ENCODE data around the genes PTRHD1, DNAJC27 and RAB10.

DNA sequence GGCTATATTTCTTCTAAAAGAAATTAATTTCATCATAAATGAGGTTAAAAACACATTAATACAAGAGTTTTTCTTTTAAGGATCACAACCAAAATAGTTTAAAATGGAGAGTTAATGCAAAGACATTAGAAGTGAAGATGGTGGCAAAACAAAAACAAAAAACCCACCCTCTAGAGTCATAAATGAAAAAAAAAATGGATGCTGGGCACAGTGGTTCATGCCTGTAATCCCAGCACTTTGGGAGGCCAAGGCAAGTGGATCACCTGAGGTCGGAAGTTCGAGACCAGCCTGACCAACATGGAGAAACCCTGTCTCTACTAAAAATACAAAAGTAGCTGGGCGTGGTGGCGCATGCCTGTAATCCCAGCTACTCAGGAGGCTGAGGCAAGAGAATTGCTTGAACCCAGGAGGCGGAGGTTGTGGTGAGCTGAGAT lies 45.5 kb downstream of the PTRHD1 start:
- PRO-cap, 3 experiments = no peak in any of the 3 experiments
- RAMPAGE, long total RNA, 2 experiments = no peak in any of the 2 experiments
- RRBS = no CpG with 5 or more reads among the region's 5 CpGs

- PRO-cap, 3 experiments = no peak in any of the 3 experiments
- RAMPAGE, long total RNA, 2 experiments = no peak in any of the 2 experiments
- RRBS = no CpG with 5 or more reads among the region's 1 CpG
Observed at GRCh38 chr2:24762431-24762891, 30.7 kb downstream of the PTRHD1 start.

DNA sequence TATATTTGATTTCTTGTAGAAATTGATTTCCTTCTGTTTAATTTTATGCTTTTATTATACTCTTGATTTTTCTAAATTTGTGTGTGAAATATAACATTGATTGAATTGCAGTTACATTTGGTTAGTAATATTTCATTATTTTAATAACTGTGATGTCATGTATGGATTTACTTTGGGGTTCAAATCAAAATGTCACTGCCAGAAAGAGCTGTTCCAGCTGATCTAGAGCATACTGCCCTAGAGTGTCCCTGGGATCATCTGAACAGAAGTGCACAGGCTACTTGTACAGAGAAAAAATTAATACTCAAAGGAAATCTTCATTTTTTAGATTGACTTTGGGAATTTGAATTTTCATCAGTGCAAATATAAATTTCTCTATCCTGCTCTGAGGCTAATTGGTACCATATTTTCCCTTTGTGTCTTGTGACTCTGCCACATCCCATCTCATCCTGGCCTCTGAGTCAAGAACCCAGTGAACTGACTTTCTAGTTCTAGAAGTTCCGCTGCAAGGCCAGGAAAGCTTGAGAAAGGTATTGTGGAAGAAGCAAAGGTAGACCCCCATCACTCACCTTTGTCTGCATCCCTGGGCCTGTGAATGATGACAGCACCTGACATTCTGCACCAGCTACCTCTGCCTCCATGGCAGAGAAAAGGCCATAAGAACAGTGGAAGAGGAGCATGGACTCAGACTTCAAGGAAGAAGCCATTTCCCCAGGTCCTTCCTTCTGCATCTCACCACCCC lies 23.7 kb downstream of the PTRHD1 start:
- PRO-cap, 3 experiments = no peak in any of the 3 experiments
- RAMPAGE, long total RNA, 2 experiments = no peak in any of the 2 experiments
- RRBS = no CpG with 5 or more reads among the region's 1 CpG

- PRO-cap, 3 experiments = no peak in any of the 3 experiments
- RAMPAGE, long total RNA, 2 experiments = no peak in any of the 2 experiments
- RRBS = no CpG with 5 or more reads among the region's 8 CpGs
Observed at GRCh38 chr2:24785703-24786397, 7.3 kb downstream of the PTRHD1 start.

GRCh38 chr2:24792621-24793791 lies at the start of gene PTRHD1:
Gene PTRHD1, minus strand, starts transcription at chr2:24793391.
- PRO-cap, 3 experiments = peak in 3 of 3 experiments; most common plus-strand start chr2:24793154 (in 2); most common minus-strand start chr2:24793071 (in 3)
- RAMPAGE, long total RNA, 2 experiments = start-site peak on the plus strand in 1 of 2 experiments, at chr2:24793143-24793687 at its widest, 21 to 338 reads per replicate; start-site peak on the minus strand in 2 of 2 experiments, at chr2:24793001-24793391 at its widest, 186 to 750 reads per replicate
- RRBS = 1% methylated on average over 29 of the region's 80 CpGs

- PRO-cap, 3 experiments = peak in 3 of 3 experiments; most common plus-strand start chr2:24861748 (in 2); most common minus-strand start chr2:24861658 (in 3)
- RAMPAGE, long total RNA, 2 experiments = no peak in any of the 2 experiments
- RRBS = no CpG with 5 or more reads among the region's 12 CpGs
Observed at GRCh38 chr2:24861286-24861988, 58.6 kb downstream of the ADCY3 start.

DNA sequence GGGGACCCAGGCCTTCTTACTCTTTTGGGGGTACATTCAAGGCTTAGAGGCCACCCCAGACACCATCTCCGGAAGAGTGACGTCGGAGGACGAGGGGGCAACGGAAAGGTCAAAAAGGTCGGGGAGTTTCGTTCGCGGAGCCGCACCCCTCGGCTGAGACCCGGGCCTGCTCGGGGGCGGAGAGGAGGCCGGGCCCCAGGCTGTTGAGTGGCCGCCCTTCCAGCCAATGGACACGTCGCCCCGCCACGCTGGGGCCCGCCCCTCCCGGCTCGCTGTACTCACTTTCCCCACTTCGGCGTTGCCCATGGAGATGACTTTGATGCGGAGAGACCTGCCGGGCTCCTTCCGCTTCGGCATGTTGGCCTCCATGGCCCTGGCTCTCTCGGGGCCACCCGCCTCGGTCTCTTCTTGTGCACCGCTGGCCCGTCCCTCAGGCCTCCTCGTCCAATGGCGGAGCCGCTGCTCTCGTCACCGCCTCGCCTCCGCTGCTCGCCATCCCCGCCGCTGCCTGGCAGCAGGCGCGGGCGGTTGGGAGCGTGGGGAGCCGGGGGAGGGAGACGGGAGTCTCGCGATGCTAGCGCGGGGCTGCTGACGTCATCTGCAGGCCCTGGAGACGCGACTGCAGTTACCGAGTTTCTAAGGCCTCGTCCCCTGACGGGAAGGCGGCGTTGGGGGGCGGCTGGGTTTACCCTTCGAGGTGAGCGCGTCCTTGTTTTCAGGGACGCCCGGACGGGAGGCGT lies at the start of gene DNAJC27:
TSS of gene DNAJC27 (minus strand) at position 420 of the 740 bp plus-strand sequence.
- PRO-cap, 3 experiments = peak in 3 of 3 experiments; most common plus-strand start position 654 of the sequence (in 3); most common minus-strand start position 168 of the sequence (in 3)
- RAMPAGE, long total RNA, 2 experiments = start-site peak on the plus strand in 1 of 2 experiments, centred at position 606 of the sequence, 30 reads per replicate; start-site peak on the minus strand in 2 of 2 experiments, centred at positions 173 to 526 of the sequence, 53 to 911 reads per replicate
- RRBS = 1% methylated on average over 19 of the region's 70 CpGs

DNA sequence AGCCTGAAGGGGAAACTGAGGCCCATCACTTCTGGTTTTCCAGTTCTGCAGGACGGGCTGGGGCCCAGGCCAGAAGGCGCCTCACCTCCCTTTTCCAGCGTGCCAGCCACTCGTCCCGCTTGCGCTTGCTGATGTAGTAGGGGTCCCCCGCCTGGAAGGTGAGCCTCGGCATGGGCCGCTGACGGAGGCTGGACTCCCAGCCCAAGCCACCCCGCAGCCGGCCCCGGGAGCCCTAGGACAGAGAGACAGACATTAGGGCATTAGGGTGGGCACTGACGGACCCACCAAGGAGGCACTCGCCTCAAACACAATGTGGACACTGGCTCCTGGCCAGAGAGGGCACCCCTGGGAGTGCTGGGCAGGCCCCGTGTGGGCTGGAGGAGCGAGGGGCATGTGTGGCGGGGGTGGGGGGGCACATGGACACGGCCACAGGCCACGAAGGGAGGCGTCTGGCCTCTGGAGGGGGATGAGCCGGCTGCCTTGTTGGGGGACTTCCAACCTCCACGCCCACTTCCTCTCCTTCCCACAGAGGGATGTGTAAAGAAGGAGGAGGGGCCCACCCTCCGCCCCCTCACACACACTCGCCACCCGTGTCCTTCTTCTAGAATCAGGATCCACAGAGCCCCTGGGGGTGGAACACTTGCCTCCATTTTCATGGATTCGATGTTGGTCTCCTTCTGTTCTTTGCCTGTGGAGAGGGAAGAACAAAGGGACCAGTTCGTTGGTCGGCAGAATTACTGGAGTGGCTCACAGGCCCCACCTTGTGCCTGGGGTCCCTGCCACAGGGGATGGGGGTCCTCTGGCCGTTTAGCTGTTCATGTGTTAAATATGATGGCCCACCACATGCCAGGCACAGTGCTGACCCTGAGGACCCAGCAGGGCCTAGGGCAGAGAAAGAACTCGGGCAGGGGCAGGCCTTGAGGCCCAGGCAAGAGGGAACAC lies 66.6 kb downstream of the DNMT3A start:
- PRO-cap, 3 experiments = no peak in any of the 3 experiments
- RAMPAGE, long total RNA, 2 experiments = no peak in any of the 2 experiments
- RRBS = no CpG with 5 or more reads among the region's 31 CpGs

DNA sequence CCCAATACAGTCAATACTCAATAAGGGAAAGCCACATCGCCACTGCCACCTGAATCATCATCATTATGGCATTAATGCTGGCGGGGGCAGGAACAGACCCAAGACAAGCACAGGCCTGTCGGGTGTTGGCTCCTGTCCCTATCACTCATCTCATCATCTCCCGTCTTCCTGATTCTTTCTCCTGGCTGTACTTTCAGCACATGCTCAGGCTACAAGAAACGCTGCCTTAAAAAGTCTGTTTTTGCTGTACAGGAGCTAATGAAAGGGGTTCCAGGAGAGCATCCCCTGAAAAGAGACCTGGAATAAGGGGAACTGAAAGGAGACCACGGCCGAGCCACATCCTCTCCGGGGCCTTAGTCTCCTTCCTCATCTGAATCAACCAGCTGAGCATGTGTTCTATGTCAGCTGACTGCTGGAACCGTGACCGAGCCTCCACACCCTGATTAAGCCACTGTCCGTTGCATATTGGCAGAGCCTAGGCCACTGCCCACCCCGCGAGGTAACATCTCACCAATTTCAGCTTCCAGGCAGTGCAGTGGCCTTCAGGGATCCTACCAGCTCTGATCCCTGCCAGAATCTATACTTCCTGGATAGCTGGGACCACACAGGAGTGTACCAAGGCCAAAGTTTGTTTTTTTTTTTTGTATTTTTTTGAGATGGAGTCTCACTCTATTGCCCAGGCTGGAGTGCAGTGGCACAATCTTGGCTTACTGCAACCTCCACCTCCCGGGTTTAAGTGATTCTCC lies 62.5 kb downstream of the DNMT3A start:
- PRO-cap, 3 experiments = peak in 1 of 3 experiments; most common minus-strand start position 372 of the sequence (in 1)
- RAMPAGE, long total RNA, 2 experiments = no peak in any of the 2 experiments
- RRBS = no CpG with 5 or more reads among the region's 14 CpGs

DNA sequence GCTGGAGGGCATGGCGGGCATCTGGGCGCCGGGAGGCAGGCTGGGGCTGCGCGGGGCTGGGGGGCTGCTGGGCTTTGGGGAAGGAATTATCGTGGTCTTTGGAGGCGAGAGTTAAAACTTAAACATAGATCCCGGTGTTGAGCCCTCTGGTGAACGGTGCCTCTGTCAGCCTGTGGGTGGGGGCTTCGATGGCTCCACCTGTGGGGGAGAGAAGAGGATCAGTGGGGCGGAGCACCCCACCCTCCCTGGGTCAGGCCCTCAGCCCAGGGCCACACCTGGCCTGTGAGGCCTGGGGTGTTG lies 27.8 kb downstream of the DNMT3A start:
- PRO-cap, 3 experiments = no peak in any of the 3 experiments
- RAMPAGE, long total RNA, 2 experiments = no peak in any of the 2 experiments
- RRBS = 92% methylated on average over 7 of the region's 11 CpGs

GRCh38 chr2:25339627-25340092 lies 2.1 kb downstream of the DNMT3A start:
- PRO-cap, 3 experiments = peak in 1 of 3 experiments; most common plus-strand start chr2:25339953 (in 1)
- RAMPAGE, long total RNA, 2 experiments = no peak in any of the 2 experiments
- RRBS = no CpG with 5 or more reads among the region's 15 CpGs

DNA sequence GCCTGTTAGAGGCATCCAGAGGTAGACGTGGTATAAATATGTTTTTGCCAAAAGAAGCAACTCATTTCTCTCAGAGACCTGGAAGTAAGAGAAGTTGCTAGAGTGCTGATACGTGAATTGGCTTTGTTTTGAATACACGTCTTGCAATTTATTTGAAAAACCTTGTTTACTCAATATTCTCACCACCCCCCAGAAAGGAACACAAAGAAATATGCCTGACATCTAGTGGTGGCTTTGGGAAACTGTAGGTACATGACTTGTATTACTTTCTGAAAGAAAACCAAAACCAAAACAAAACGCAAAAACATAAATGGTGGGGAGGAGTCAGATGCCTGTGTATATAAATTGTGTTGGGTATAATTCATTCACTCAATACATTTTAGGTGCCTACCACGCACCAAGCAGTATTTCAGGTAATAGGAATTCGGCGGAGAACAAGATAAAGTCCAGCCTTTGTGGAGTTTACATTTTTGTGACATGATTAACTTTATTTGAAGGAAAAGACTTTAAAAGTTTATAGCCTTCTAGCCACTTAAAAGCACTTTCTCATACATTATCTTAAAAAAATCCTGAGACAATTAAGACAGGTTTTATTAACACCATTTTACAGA lies 151.2 kb downstream of the DTNB start:
- PRO-cap, 3 experiments = peak in 2 of 3 experiments; most common minus-strand start position 125 of the sequence (in 2)
- RAMPAGE, long total RNA, 2 experiments = no peak in any of the 2 experiments
- RRBS = no CpG with 5 or more reads among the region's 7 CpGs

DNA sequence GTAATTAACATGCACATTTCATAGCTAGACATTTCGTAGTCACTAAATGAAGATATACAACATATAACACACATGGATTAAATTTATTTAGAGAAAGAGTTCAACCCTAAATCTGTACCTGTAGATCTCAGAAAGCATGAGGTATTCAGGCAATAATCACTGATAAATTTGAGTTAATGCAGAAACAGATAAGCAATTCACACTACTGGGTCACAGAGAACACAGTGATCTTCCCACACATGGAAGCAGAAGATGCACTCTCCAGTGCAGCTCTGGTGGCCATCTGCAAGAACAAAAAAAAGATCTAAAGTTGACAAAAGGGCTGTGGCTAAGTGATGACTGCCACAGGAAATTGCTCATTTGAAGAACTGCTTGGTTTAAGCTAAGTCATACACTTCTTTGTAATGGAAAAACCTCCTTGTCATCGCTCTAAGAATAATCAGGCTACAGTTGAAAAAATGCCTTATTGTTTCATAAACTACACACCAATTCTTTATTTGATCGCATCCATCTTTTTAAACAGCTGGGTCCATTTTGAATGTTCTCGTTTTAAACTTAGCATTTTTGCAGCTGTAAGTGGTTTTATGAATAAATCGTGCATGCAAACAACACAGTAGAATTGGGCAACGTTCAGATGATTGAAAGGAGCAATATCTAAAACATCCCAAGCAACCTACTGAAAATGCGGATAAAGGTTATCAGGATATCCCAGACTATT lies 115.1 kb downstream of the DTNB start:
- PRO-cap, 3 experiments = no peak in any of the 3 experiments
- RAMPAGE, long total RNA, 2 experiments = no peak in any of the 2 experiments
- RRBS = no CpG with 5 or more reads among the region's 7 CpGs

- PRO-cap, 3 experiments = no peak in any of the 3 experiments
- RAMPAGE, long total RNA, 2 experiments = no peak in any of the 2 experiments
- RRBS = no CpG with 5 or more reads among the region's 5 CpGs
Observed at GRCh38 chr2:25740379-25741249, 67.2 kb upstream of the DTNB start.

- PRO-cap, 3 experiments = peak in 1 of 3 experiments; most common minus-strand start chr2:25741615 (in 1)
- RAMPAGE, long total RNA, 2 experiments = no peak in any of the 2 experiments
- RRBS = no CpG with 5 or more reads among the region's 15 CpGs
Observed at GRCh38 chr2:25741250-25742447, 68.3 kb upstream of the DTNB start.

- PRO-cap, 3 experiments = no peak in any of the 3 experiments
- RAMPAGE, long total RNA, 2 experiments = no peak in any of the 2 experiments
- RRBS = no CpG with 5 or more reads among the region's 4 CpGs
Observed at GRCh38 chr2:25867611-25868226, 10.6 kb downstream of the ASXL2 start.

- PRO-cap, 3 experiments = no peak in any of the 3 experiments
- RAMPAGE, long total RNA, 2 experiments = no peak in any of the 2 experiments
- RRBS = 93% methylated on average over 3 of the region's 9 CpGs
Observed at GRCh38 chr2:26002659-26003307, 20.5 kb upstream of the KIF3C start.

DNA sequence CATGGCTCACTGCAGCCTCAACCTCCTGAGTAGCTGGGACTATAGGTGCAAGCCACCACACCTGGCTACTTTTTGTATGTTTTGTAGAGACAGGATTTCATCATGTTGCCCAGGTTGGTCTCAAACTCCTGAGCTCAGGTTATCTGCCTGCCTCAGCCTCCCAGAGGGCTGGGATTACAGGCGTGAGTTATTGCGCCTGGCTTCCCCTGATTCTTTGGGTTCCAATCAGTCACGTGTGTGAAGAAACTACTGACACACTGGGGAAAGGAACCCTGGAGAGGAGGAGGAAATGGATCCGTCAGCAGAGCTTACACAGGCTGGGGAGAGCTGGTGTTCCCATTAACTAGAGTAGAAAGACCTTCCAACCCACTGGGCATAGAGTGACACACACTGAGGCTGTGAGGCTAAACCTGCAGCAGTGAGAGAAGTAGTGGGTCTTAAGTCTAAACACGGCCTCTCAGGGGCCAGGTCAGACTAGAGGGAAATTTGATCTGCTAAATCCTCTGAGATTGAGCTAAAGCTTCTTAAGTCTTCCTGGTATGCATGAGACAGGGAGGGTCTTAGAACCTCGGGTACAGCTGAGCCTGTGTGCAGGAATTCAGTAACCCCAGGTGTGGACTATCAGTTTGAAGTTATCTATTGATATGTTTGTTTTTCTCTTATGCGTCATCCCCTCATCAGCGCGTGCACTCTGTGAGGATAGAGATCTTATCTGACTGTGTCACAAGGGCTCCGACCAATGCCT lies 22.1 kb upstream of the RAB10 start:
- PRO-cap, 3 experiments = no peak in any of the 3 experiments
- RAMPAGE, long total RNA, 2 experiments = no peak in any of the 2 experiments
- RRBS = no CpG with 5 or more reads among the region's 10 CpGs

- PRO-cap, 3 experiments = peak in 3 of 3 experiments; most common plus-strand start chr2:26033953 (in 3); most common minus-strand start chr2:26033957 (in 1)
- RAMPAGE, long total RNA, 2 experiments = start-site peak on the plus strand in 1 of 2 experiments, at chr2:26034088-26034557 at its widest, 203 to 1,837 reads per replicate
- RRBS = 1% methylated on average over 19 of the region's 86 CpGs
Observed at GRCh38 chr2:26033925-26034774, at the start of gene RAB10. Gene RAB10, plus strand, starts transcription at chr2:26034084.

DNA sequence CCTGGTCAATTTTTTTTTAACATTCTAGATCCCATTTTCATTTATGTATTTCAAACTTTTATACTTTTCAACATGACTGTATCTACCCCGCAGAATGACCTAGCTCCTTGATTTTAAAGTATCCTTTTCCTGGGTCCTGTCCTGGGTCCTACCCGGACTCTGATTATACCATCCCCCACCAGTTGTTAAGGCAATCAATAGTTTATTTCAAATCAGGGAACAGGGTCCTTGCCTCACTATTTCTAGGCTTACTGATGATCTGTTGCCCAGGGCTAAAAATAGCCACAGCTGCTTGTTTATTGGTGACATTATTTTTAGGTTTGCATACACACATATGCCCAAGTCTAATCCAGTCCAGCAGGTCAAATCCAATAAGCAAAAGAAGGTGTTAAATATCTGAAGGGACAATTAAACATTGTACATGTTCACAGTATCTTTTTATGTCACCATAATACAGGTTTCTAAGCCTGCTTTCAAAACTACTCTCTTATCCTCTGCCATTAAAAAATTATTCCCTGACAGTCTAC lies 66.0 kb downstream of the RAB10 start:
- PRO-cap, 3 experiments = no peak in any of the 3 experiments
- RAMPAGE, long total RNA, 2 experiments = no peak in any of the 2 experiments
- RRBS = no CpG with 5 or more reads among the region's 2 CpGs